Mesangial cell (primary cell): ENCODE measurements around the gene CA11.

DNA sequence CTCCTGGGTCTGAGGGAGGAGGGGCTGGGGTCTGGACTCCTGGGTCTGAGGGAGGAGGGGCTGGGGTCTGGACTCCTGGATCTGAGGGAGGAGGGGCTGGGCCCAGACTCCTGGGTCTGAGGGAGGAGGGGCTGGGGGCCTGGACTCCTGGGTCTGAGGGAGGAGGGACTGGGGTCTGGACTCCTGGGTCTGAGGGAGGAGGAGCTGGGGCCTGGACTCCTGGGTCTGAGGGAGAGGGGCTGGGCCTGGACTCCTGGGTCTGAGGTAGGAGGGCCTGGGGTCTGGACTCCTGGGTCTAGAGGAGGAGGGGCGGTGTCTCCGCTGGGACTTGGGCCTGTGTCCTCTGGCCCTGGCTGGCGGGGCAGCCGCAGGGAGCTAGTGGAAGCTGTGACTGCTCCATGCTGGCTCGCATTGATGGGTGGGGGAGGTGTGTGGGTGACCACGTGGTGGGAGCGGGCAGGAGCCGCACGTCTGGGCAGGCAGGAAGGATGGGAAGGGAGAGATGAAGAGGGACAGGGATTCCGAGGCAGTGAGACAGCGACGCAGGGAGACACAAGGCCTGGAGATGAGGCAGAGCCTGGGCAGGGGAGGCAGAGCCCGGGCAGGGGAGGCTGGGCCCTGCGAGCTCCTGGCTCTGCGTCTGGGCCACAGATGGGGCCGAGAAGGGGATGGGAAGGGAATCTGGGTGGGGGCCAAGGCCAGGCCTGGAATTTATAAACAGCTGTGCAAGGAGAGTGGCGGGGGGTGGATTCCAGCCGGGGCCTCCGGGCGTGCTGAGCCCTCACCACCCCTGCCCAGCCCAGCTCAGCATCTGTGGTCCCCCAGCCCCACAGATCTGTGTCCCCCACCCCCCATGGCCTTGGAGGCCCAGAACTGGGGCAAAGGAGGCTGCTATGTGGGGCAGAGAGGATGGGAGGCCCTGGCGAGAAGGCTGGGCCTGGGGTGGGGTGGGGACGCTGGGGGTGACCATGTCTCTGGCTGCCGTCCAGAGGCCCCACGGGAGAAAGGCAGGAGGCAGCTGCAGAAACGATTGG is 5.8 kb downstream of the EHD2 start:
- RAMPAGE, long total RNA, result no peak

GRCh38 chr19:47719887-47720133 is 6.6 kb downstream of the EHD2 start:
- RAMPAGE, long total RNA, result no peak

GRCh38 chr19:48031928-48032290 is 12.0 kb downstream of the CABP5 start:
- RAMPAGE, long total RNA, result no peak

GRCh38 chr19:48123874-48124189 is 13.2 kb upstream of the PLA2G4C start:
- RAMPAGE, long total RNA, result no peak

GRCh38 chr19:48169469-48169894 is 662 bp downstream of the LIG1 start:
- RAMPAGE, long total RNA, result no peak

GRCh38 chr19:48271544-48272159 is 1.8 kb downstream of the ZNF114 start:
- RAMPAGE, long total RNA, result no peak

DNA sequence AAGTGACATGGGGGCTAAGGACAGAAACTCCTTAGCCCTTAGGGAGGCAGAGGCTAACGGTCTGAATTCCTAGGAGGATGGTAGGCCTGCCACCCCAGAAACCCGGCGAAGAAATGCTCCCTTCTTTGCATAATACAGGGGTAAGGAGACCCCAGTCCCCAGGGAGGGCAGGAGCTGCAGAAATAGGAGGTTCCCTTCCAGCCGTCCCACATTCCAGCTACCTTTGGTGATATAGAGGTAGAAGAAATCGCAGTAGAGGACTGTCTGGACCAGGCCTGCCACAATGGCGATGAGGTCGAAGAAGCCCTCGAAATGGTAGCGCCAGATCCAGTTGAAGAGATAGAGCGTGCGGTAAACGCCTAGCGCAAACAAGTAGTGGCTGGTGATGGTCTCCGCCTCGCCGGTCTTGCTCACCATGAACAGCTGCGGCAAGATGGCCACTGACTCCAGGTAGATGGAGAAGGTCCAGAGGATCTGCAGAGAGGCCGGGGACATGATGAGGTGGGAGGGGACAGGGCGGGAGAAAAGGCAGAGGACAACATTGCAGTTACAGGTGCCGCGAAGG is 7.3 kb downstream of the KDELR1 start:
- RAMPAGE, long total RNA, result no peak

DNA sequence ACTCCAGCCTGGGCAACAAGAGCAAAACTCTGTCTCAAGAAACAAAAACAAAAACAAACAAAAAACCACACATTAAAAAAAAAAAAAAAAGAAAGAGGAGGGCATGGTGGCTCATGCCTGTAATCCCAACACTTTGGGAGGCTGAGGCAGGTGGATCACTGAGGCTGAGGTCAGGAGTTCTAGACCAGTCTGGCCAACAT is 19.2 kb downstream of the GRIN2D start:
- RAMPAGE, long total RNA, result no peak

- RAMPAGE, long total RNA, result no peak
Measured at GRCh38 chr19:48415622-48416153, 22.2 kb downstream of the GRIN2D start.

- RAMPAGE, long total RNA, result no peak
Measured at GRCh38 chr19:48465004-48465225, 4.3 kb upstream of the CYTH2 start.

- RAMPAGE, long total RNA, result no peak
Measured at GRCh38 chr19:48487904-48488444, 18.8 kb downstream of the CYTH2 start.

DNA sequence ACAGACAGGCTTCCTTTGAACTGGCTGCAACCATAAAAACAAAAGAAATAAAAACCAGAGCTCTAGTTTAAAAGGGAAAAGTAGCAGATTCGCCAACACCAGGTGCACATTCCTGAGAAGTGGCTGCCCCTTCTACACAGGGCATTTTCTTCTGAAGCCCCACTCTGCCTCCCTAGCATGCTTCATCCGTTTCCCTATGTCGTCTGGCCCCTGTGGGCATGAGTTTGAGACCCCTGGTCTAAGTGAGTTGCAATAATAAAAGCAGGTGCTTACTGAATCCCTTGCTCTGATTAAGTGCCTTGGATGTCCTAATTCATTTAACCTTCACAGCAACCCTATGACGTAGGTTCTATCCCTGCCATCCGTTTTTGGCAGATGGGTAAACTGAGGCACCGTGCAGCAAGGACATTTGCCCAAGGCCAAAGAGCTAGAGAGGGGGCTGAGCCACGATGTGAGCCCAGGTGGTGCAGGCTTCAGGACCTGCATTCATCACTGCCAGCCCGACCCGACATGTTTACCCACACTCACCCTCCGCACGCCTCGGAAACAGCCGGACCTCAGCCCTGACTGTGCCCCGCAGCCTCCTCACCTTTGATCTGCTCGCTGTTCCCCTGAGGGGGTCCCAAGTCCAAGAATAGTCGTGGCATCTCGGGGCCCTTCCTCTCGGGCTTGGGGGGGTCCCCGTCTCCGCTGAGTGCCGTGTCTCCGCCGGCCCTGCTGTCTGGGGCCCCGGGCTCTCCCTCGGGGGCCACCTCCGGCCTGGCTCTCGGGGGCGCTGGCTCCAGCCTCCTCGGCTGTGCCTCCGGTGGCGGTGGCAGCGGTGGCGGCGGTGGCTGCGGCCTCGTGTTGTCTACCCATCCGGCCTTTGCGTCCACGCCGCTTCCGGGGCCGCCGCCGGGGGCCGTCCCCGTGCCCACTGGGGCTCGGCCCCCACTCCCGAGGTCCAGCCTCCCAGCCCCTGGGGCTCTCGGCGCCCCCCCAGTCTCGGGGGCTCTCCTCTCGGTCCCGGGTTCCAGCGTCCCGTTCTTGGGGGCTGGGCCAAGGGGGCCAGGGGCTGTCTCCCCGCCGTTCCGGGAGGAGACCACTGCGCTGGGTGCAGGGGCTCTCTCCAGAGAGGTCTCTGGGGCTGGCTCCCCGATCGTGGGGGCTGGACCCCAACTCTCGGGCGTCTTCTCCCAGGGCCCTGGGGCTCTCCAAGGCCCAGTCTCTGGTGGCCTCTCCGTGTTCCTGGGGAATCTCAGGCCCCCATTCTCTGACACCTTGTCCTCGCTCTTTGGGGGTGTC is 14.4 kb downstream of the LMTK3 start:
- RAMPAGE, long total RNA, result no peak

GRCh38 chr19:48645644-48646556 is at the start of gene CA11:
TSS of gene CA11 (minus strand) at chr19:48646187.
- RAMPAGE, long total RNA, result no peak

DNA sequence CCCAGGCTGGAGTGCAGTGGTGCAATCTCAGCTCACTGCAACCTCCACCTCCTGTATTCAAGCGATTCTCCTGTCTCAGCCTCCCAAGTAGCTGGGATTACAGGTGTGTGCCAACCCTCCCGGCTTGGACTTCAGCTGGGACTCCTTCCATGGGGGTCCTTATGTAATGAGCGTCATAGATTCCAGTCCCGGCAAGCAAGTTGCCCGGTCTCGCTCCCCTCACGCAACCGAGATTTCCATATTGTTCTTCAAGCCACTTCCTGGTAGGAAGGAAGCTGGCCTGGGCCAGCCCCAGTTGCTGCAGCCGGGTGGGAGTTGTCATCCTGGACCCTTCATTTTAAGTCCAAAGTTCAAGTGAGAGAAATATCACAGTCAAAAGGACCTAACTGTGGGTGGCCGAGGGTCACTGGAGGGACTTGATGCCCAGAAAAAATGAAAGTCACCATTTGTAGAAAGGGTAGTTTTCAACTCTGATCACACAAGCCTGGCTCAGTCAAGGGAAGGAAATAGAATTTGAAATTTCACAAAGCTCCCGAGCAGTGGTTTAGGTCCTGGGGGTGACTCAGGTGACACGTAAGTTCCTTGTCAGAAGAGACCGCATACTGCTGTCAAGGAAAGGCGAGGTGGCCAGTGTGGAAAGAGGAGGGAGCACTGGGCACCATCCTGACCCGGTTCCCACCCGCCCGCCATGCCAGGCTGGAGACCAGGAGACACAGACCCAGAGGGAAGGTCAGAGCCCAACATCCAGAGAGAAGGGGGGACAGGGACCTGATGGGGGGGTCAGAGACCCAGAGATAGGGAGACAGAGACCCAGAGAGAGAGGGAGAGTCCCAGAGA is 5.3 kb downstream of the FGF21 start:
- RAMPAGE, long total RNA, result no peak

DNA sequence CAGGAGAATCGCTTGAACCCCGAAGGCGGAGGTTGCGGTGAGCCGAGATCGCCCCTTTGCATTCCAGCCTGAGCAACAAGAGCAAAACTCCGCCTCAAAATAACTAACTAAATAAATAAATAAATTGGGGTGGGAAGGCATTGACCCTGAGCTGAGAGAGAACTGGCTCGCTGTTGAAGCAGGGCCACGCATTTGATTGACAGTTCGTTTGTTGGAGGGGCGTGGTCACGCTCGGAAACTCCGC is 276 bp upstream of the PPP1R15A start:
- RAMPAGE, long total RNA, result no peak

DNA sequence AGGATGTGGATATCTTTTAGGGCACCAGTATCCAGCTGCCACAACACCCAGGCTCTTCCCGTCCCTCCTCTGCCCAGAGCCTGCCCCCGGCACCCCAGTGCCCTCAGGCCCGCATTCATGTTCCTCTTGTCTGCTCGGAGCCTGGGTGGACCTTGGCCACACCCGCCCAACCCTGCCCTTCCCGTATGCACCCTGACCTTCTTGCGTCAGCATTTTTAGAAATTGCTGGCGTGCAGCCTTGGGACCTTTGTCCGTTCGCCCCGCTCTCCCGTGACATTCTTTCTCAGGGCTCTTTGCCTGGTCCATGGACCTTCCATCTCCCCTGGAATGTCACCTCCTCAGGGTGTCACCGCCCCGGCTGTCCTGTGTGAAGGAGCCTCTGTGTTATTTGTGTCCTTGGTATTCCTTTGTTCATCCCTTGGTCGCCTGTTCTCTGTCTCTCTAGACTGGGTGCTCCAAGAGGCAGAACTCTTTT is 7.6 kb downstream of the NUCB1 start:
- RAMPAGE, long total RNA, result no peak

DNA sequence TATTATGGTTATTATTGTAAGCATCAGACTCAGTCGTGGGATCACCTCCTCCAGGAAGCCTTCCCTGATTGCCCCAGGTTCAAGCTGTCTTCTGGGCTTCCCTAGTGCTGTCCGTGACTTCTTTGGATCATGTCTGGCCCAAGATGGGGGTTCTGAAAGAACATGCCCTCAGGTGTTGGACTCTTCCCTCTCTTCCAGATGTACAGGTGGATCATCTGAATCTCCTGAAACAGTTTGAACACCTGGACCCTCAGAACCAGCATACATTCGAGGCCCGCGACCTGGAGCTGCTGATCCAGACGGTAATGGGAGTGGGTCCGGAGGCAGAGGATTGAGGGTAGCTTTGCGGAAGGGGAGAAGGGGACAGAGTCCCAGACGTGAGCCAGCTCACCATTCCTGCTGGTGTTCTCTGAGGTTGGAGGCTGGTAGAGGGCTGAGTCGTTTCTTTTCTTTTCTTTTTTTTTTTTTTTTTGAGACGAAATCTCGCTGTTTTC is 10.9 kb downstream of the NUCB1 start:
- RAMPAGE, long total RNA, result no peak

- RAMPAGE, long total RNA, result no peak
Measured at GRCh38 chr19:48917820-48918650, 15.5 kb upstream of the DHDH start.

DNA sequence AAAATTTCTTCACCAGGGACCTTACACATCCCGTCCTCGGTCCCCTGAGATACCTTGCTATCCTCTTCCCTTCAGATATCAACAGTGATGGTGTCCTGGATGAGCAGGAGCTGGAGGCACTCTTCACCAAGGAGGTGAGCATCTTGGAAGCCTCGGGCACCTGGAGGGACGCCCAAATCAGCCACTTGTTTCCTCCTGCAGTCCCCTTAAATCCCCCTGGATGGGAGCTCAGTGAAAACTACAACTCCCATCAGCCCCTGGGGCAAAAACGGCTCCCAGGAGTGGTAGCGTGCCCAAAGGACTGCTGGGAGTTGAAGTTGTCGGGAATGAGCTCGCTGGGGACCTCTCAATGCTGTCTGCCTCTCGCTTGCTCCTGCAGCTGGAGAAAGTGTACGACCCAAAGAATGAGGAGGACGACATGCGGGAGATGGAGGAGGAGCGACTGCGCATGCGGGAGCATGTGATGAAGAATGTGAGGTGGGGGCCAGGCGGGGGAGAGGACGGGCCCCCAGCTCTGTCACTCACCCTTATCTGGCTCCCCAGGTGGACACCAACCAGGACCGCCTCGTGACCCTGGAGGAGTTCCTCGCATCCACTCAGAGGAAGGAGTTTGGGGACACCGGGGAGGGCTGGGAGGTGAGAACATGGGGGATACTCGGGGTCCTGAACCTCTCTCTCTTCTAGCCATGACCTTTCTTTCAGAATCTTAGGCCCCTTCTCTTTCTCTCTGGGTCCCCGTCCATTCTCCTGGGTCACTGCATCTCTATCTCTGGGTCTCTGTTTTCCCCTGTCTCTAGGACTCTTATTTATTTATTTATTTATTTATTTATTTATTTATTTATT is 14.6 kb upstream of the DHDH start:
- RAMPAGE, long total RNA, result no peak

DNA sequence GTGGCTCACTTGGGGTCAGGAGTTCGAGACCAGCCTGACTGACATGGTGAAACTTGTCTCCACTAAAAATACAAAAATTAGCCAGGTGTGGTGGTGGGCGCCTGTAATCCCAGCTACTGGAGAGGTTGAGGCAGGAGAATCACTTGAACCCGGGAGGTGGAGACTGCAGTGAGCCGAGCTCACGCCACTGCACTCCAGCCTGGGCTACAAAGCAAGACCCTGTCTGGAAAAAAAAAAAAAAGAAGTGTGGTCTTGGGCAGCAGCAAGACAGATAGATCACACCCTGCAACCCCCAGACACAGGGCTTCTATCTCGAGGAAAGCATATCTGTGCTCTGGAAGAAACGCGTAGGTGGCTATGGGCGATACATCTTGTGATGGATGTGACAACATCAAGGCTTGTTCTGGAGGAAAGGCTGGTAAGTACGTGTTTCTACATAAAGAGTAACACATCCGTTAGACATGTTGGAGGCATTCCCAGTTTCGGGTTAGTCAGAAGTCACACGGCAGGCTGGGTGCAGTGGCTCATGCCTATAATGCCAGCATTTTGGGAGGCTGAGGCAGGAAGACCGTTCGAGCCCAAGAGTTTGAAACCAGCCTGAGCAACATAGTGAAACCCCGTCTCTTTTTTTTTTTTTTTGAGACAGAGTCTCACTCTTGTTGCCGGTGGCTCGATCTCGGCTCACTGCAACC is 6.6 kb upstream of the DHDH start:
- RAMPAGE, long total RNA, result no peak